Jejunum (tissue), 1 donor: ENCODE measurements around the genes KIR3DL3, RDH13 and TNNI3.

GRCh38 chr19:54312470-54312882 lies 490 bp downstream of the LILRA5 start:
- PRO-cap = no peak

DNA sequence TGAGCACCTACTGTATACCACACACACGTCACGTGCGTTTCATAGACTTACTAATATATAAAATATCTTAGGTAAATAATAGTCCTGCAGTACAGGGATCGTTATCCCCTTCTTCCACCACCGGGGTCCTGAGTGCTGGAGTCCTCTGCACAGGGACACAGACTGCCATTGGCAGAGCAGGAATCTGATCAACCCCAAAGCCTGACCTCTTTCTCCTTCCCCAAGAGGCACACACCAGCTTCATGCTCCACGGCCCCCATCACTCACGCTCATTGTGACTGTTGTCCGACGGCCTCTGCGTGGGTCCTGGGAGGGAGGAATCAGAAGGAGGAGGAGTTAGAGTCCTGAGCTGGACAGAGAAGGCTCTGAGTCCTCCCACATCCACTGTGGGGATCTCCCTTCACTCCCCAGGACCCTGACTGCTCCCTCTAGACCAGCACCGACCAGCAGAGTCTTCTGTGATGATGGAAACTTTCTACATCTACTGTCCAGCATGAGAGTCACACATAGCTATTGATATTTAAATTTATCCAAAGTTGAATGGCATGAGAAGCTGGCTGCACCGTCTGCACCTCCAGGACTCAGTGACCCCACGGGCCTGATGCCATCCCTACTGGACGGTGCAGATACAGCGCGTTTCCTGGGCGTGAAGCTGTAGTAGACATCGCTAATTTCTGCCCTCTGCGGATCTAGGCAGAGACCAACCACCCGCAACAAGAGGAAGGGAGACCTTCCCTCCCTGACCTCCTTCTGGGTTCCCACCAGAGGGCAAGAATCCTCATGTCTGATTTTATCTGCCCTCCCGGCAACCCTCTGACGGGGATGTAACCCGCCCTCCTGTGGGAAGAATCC lies 7.8 kb downstream of the LAIR1 start:
- PRO-cap = no peak

DNA sequence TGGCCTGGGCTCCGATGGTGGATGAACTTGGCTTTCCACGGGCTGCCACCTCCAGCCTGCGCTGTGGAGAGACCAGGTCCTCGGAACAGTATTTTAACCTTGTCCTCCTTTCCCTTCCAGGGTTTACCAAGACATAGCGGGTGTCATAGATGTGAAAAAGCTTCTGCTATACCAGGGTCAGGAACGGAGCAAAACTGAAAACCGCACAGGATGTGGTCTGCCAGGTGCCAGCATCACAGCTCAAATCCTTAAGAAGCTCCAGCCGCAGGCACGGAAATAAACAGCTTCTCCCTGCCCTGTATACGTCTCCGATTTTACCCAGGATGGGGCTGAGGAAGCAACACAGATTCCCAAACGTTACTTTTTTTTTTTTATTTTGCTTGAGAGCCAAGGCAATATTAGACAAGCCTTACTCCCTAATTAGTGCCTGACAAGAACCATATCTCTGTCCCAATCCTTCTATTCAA lies 5.7 kb upstream of the LAIR1 start:
- PRO-cap = no peak

GRCh38 chr19:54373490-54374159 lies 8.9 kb upstream of the LAIR1 start:
- PRO-cap = no peak

GRCh38 chr19:54616628-54617548 lies 13.4 kb upstream of the LILRB1 start:
- PRO-cap = bidirectional peak, plus-strand start at chr19:54617148, minus-strand start at chr19:54617010

- PRO-cap = no peak
Observed at GRCh38 chr19:54643584-54644157, 13.4 kb downstream of the LILRB1 start.

GRCh38 chr19:54660631-54661473 lies 1.9 kb upstream of the LILRB4 start:
- PRO-cap = no peak

DNA sequence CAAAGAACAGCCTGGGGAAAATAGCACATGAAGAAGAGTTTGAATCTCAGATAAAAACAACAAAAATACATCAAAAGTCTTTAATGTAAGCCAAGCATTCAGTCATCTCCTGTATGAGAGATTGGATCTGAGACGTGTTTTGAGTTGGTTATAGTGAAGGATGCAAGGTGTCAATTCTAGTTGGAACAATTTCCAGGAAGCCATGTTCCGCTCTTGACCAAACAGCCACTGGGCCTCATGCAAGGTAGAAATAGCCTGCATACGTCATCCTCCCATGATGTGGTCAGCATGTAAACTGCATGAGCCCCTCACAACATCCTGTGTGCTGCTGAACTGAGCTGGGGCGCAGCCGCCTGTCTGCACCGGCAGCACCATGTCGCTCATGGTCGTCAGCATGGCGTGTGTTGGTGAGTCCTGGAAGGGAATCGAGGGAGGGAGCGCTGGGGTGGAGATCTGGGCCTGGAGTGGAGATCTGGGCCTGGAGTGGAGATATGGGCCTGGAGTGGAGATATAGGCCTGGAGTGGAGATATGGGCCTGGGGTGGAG lies at the start of gene KIR3DL3:
Gene KIR3DL3 (plus strand): TSS at position 319 of the 546 bp plus-strand sequence.
- PRO-cap = no peak

- PRO-cap = no peak
Observed at GRCh38 chr19:54884413-54884971, 10.5 kb downstream of the FCAR start.

DNA sequence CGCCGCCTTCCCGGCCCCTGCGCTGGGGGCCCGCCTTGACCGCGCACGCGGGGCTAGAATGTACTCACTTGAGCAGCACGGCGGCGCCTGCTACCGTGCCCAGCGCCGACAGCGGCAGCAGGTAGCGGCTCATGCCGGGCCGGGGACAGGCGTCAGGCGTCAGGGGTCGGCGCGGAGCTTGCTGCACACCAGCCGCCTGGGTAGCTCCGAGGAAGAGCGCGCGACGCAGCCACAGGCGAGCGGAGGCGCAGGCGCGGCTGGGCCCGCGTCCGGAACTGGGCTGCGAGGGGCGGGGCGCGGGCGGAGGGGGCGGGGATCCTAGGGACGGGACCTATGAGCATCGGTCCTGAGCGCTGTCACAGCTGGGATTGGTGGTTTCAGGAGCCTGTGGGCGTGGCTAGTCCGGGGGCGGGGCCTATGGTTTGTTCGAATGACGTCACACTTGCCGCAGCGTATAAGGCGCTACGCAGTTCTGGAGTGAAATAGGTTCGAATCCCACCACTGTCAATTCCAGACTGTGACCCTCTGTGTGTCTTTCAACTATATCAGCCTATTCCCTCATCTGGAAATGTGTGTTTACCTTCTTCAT lies at the start of gene RDH13:
Gene RDH13 (minus strand): TSS at position 249 of the 589 bp plus-strand sequence.
- PRO-cap = unidirectional peak, minus-strand start at position 233 of the sequence

DNA sequence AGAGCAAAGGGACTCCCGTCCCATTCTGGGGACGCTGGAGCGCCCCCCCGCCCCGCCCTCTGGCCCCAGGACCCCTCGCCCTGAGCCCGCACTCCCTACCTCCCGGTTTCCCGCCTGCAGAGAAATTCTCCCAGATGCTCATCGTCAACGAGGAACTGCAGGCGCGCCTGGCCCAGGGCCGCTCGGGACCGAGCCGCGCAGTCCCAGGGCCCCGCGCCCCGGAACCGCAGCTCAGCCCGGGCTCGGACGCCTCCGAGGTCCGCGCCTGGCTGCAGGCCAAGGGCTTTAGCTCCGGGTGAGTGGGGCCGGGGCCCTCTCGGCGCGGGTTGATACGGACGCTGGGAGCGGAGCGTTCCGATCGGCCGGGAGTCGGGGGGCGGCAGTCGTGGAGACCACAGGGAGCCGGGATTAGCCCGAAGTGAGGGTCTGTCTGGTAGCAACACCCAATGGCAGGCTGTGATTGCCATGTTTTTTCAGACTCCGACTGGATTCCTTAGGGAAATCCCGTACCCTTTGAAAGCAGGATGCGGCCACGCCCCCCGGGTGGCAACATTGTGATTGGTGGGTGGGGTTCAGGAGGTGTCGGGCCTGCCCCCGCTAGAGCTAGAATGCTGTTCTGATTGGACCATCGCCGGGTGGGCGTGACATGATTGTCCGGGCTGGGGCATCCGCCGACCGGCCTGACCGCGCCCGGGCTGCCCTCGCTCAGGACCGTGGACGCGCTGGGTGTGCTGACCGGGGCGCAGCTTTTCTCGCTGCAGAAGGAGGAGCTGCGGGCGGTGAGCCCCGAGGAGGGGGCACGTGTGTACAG lies 11.1 kb downstream of the EPS8L1 start:
- PRO-cap = bidirectional peak, plus-strand start at position 667 of the sequence, minus-strand start at position 486 of the sequence

DNA sequence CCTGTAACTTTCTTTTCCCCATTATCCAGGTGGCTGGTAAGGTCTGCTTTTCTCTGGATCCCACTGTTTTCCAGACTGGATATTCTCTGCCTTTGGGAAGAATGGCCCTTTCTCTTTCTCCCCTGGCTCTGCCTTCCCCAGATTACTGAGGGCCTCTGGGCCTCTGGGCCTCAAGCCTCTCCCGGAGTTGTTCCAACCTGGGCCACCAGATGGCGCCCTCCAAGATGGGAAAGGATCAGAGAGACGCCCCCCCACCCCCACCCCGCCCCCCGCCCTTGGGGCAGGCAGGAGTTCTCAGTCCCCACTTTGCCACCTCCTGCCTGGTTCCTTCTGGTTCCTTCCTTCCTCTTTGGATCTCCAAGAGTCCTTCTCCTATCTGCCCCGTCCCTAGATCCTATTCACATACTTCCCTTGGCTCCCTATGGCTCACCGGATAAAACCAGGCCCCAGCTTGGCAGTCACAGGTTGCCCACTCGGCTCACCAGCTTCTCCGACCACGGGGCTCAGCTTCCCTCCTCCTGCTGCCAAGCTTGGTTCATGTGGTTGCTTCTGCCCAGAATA lies 13.0 kb downstream of the EPS8L1 start:
- PRO-cap = no peak

- PRO-cap = no peak
Observed at GRCh38 chr19:55094193-55094484, 18.5 kb downstream of the EPS8L1 start.

- PRO-cap = bidirectional peak, plus-strand start at chr19:55116427, minus-strand start at chr19:55116312
Observed at GRCh38 chr19:55115941-55117029, 1.2 kb downstream of the PPP1R12C start.

DNA sequence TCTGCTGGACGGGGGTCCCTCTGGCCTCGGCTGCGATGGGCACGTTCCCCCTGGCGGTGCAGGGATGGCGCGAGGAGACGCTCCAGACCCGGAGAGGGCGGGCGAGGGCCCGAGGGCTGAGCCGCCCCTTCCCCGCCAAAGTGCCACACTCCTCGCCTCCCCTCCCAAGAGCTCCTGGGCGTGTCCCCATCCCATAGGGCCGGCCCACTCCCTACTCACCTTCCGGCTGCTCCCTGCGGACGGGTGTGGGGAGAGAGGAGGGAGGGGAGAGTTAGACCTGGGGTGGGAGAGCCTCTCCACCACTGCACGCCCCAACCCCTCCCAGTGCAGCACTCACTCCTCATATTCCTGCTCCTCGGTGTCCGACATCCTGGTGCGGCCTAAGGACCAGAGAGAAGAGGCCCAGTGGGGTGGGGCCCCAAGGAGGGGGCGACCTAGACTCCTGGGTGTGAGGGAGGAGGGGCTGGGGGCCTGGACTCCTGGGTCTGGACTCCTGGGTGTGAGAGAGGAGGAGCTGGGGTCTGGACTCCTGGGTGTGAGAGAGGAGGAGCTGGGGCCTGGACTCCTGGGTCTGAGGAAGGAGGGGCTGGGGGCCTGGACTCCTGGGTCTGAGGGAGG lies 2.1 kb downstream of the TNNT1 start:
- PRO-cap = no peak

DNA sequence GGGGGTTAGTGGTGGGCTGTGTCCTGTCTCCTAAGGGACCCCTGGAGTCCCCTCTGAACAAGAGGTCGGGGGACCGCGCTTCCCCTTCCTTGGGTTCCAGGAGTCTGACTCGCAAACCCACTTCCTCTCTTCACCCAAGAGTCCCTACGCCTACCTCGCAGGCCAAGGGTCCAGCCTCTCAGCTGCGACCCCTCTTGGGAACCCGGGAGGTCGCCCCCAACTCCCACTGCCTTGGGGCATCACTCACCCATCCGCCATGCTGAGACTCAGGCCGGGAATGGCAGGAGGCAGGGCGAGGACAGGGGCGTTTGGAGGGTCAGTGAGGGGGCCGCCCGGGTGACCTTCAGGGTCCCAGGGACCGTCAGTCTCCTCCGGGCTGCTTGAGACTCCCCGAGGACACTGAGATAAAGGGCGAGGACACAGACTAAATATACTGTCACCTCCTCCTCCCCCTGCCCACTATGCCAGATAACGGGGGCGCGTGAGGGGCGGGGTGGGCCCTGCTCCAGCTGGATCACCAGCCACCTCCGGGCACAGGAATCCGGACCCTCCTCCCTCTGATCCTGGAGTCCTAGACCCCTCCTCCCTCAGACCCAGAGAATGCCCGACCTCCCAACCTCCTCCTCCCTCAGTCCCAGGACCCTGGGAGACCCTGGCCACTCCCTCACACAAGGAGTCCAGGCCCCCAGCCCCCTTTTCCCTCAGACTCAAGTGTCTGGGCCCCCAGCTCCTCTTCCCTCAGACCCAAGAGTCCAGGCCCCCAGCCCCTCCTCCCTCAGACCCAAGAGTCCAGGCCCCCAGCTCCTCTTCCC lies at the start of gene TNNI3:
Gene TNNI3 (minus strand): TSS at position 401 of the 812 bp plus-strand sequence.
- PRO-cap = no peak

DNA sequence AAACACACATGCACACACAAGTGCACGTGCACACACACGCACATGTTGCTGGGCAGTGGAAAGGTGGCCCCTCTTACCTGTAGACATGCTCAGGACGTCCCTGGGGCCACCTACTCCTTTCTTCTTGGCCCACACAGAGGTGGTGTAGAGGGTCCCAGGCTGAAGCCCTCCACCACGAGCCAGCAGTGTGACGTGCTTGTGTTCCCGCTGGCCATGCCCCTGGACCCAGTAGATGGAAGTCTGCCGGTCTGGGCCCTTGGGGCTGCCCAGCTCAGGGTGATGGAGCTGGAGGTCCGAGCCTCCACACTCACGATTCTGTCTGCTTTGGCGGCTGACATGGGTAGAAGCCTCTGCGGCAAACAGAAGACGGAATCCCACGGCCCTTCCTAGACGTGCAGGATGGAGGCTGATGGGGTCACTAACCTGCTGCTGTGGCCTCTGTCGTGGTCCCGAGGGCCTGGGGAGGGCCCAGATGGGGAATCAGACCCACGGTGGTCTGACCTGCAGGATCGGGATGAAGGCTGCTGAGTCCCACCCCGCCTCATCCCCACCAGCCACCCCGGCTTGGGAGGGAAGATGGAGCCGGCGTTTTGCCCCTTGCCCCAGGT lies 4.5 kb downstream of the TMEM86B start:
- PRO-cap = no peak

DNA sequence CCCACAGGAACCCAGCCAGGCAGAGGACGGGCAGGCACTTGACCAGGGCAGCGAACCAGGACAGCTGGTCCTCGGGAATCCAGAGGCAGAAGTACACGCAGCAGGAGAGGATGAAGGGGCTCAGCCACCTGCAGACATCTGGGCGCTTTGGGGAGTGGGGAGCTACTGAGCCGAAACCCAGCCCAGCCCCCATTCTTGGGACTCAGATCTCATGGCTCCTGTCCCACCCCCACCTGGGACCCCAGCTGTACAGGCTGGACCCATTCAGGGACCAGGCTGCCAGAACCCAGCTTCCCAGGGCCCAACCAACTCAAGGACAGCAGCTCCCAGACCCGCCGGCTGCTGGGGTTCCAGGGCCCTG lies 290 bp downstream of the TMEM86B start:
- PRO-cap = no peak

- PRO-cap = no peak
Observed at GRCh38 chr19:55239300-55239542, 10.7 kb upstream of the TMEM86B start.

- PRO-cap = no peak
Observed at GRCh38 chr19:55241020-55241720, 12.6 kb upstream of the TMEM86B start.